Measurements from ENCODE around the gene SLITRK3.

DNA sequence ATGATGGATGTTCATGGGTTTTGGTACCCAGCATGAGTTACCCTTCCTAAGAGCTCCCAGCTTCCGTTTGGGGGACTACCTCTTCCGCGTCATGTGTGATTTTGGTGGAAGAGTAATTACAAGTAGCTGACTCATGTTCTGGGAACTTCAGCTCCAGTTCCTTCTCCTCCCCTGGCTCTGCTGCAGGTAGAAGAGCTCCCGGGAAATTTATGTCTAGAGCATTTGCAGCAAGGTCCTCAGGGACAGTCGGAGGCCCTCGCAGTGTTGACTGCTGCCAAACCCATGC, 445.3 kb upstream of the C3orf80 start:
- RRBS, result no CpG with 5 or more reads among the region's 6 CpGs

DNA sequence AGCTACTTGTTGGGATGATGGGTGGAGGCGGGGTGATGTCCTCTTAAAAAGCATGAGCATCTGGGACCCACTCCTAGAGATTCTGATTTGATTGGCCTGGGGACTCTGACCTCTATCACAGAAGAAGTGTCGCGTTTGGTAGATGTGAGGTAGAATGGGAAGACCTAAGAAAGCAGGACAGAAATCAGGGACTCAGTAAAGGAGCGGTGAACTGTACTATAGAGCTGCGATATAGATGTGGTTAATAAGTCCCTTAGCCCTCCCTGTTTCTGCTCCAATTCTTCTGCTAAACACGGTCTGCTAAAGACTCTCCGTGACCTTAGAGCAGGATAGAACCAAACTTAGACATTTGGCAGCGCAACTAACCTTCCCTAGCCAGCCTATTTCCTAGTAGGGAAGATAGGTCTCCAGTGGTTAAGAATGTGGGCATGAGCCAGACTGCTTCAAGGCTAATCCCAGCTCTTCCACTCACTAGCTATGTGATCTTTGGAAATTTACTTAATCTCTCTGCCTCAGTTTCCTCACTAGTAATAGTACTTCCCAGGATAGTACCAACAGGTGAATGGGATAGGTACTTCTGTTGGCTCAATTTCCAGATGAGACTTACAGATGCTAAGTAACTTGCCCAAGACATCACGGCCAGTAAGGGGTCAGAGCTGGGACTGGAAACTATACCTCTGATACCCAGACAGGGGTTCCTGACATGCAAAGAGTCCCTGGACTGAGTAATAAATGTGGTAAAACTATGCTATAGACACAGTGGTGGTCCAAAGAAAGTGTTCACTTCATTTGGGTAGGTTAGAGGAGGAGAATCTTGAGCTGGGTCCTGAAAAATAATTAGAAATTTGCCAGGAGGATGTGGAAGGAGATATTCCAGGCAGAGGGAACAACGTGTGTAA, 430.1 kb upstream of the C3orf80 start:
- RRBS, result no CpG with 5 or more reads among the region's 10 CpGs

DNA sequence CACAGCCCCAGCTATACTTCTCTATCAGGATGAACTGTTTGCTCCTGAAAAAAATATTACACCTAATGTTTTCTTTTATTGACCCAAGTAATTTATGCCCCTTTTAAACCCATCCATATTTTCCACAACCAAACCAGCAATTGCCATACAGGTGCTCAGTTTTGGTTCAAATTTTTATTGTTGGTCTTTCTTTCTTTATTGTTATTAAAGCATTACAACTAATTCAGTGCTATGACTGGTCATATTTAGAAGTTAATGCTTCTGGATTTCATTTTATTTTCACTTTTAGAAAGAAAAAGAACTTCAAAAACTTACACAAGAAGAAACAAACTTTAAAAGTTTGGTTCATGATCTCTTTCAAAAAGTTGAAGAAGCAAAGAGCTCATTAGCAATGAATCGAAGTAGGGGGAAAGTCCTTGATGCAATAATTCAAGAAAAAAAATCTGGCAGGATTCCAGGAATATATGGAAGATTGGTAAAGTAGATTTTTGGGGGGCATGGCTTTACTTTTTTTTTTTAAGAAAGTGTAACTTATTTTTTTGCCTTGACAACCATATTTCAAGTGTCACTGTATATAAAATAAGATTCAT, 19.7 kb downstream of the SMC4 start:
- RRBS, result no CpG with 5 or more reads among the region's 1 CpG

DNA sequence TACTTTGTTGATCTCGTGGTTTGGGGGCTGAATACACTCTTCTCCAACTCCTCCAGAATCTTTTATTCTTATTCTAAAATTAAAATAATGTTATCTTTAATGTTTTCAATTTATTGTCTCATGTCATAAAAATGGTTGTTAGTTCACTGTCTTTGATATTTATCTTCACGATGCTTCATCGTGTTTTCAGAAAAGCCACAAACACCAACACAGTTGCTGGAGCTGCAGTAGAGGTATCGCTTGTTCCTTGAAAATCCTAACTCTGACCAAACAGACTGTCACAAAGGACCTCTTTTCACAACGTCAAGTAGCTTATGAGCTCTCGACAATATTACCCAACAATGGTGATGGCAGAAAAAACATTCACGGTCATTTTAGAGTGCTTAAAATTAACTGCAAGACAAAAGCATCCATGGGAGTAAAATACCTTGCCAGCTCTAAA, 842 bp downstream of the TRIM59 start:
- RRBS, result no CpG with 5 or more reads among the region's 7 CpGs

- RRBS, result no CpG with 5 or more reads among the region's 4 CpGs
Observed at GRCh38 chr3:160521776-160522268, 43.5 kb downstream of the KPNA4 start.

DNA sequence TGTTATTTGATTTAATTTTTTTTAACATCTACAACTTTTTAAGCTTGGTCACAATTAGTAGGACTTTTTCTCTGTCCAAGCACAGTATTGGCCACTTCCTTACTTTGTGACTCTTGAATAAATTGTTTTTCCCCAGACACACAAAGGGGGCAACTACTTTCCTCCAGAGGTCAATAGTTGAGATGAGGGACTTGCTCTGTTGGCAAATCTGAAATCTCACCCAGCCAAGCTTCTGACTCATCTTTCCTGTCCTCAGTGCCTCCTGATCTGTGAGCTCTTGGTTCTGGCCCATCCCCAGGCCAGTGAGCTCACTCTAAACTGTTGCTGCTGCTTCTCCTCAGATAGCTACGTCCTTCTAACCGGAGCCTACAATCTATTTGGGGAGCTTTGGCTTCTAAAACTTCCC, 50.1 kb upstream of the NMD3 start:
- RRBS, result no CpG with 5 or more reads among the region's 2 CpGs

GRCh38 chr3:165195664-165196520, at the start of gene SLITRK3:
SLITRK3 (minus strand) TSS chr3:165196384.
- RRBS, result no CpG with 5 or more reads among the region's 41 CpGs

DNA sequence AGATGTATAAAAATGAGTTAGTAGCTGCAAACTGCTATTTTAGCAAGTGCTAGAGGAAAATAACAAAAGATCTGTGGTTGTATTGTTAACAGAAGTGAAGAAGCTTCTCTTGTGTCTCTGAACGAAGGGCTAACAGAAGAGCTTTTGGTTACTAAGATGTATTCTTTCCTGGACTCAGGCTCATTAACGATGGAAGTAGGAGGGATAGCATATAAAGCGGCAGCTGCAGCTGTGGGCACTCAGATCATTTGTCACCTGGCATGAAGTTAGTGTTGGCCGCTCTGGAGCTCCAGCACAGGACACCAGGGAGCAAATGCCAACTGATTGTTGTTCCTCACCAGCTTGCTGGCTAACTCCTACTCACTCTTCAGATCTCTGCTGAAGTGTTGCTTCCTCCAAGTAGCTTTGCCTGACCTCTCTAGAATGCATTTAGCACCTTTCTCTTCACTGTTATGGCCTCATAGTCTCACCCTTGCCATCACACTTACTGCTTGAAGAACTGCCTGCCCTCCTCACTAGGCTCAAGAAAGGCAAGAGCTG, 15.6 kb upstream of the SLITRK3 start:
- RRBS, result no CpG with 5 or more reads among the region's 4 CpGs

DNA sequence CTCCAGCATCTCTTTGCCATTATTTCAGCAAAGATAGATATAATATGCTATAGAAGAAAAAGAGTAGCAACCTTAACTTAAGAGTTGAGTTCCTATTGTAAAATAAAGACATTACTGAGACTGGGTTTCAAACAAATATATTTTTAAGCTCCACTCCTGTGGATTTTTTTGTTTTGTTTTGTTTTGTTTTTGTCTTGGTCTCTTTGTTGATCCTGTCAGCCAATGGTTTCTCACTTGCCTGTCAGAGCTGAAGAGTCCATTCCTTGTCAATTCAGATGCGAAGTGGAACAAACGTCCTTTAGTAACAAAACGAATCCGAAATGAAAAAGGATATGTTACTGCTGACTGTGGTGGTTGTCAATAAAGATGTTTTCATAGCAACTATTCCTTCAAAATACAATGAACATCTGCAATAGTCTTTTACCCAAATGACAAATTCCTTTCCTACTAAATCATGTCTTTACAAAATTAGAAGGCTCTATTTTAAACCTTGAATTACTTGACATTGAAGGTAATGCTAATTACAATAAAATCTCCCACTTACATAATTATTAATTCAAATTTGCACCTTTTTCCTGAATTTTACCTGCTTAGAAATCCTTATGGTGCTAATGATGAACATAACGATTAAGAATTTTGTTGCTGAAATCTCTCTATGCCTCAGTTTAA, 134.6 kb downstream of the SERPINI1 start:
- RRBS, result no CpG with 5 or more reads among the region's 5 CpGs

- RRBS, result no CpG with 5 or more reads among the region's 1 CpG
Observed at GRCh38 chr3:168570856-168571244, 475.1 kb upstream of the GOLIM4 start.

DNA sequence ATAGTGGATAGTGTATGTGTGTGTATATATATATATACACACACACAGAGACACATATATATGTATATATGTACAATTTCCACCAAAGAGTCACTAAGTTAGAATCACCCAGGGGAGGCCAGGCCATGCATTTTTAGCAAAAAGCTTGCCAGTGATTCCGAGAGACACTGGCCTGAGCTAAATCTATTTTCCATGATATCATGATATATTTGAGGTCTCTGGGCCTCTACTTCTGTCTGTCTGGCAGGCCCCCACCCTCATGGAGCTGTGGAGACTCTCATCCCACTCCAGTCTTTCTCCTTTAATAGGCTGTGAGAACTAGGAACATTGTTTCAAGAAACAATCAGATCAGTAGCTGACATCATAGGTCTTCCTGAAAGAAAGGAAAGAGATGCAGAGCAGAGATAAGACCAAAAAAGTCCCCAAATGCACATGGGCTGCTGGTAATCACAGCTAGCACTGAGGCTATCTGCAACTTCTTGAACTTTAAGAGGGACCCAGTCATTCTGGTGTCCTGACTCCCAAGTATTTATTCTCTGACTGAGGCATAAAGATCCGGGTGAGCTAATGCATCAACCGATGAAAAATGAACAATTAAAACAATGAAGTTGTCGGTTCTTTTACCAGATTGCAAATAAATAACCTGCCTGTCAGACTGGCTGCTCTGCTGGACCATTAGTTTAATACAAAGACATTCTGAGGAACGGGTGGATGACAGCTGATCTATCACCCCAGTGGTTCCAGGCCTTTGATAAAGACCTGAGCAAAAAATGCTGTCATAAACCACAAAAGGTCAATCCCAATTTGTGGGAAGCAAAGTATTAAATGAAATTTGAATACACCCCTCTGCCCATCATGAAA, 780.7 kb upstream of the GOLIM4 start:
- RRBS, result no CpG with 5 or more reads among the region's 5 CpGs

- RRBS, result no CpG with 5 or more reads among the region's 2 CpGs
Observed at GRCh38 chr3:169243008-169243543, 420.4 kb downstream of the MECOM start.

DNA sequence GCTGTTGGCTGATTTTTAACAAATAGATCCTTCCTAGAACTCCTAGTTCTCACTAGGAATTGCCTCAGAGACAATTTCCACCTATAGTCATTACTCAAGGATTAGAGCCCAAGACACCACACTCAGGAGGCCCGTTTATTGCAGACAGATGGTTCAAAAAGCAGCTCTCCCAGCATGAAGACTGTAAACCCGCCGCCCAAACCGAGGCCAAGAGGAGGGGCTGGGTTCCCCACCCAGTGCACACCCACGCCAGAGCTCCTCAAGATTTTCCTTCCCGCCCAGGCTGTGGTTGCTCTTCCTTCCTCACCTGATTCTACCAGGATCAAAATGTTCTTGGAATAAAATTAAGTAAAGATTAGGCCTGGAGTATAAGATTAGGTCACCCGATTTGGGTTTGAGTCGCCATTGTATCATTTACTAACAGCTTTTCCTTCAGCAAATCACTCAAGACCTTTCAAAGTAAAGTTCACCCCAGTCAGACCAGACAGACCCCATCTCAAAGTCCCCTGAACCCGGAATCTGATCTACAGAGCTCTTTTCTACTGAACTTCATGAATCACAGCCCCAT, 364.3 kb downstream of the MECOM start:
- RRBS, result no CpG with 5 or more reads among the region's 9 CpGs

DNA sequence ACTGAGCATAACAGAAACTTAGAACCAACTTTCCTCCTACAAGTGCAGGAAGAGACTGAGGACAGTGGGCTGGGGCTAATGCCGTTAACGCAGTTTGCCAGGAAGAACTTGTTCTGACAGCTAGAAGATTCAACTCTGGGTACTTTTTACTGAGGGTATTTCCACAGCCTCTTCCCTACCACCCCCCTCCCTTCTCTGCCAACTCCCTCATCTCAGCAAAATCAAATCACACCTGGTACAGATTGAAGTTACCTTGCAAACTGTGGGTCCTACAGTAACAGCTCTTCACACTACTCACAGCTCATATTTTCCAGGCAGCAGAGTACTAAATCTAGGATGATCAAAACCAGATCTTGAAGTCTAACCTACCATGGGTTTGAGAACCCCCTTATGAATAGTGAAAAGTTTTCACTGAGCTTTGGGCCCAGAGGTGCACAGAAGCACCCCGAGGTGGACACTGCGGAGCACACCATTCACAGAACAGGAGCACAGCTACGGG, 338.8 kb downstream of the MECOM start:
- RRBS, result no CpG with 5 or more reads among the region's 5 CpGs

- RRBS, result no CpG with 5 or more reads among the region's 5 CpGs
Observed at GRCh38 chr3:169421468-169422094, 241.9 kb downstream of the MECOM start.

DNA sequence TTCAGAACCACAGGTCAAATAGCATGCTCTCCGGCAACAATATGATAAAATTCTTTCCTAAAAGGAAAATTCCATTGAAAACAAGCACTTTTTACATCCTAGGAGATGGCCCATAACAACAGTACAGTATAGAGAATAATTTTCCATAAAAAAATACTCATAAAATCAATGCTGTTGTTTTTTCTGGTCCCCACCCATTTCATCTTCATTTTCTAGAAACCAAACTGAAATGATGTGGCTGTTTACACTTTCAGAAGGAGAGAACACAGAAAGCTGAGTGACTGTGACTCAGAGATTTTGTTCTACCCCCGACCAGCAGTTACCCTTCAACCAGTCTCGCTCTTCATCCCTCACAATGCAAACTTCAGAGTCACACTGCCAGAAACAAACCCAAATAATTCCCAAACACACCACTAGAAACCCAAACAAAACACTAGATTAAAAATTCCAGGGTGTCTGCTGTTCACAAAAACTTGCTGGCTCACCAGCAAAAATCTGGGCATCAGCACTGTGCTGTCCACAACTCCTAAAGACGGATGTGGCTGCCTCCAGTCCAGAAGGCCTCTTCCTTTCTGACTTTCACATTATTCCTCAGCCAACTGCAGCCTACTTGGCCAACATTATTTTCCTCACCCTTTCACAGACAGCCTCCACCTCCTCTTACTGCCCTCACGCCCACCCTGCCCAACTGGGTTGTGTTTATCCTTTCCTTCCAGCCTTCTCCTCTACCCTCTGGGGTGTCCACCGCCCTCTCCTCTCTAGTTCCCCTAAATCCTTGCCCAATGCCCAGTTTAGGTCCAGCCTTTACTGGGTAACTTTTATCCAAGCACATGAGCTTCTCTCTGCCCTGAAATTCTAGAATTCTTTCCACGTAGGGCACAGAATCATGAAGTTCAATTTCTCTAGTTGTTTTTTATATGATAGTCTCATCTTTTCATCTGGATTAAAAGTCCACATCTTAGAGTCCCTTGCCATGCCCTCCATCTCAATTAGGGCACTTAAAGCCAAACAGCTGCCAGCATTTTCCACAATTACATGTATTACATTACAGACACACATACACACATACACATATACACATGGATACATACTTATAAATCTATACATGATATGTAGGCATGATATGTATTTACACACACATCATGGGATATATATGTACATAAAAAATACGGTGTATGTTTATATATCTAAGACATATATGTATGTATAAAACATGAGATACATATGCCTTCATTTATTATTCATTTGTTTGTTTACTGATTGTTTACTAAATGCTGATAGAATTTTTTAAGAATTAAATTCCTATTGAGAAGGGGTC, 71.3 kb downstream of the MECOM start:
- RRBS, result no CpG with 5 or more reads among the region's 8 CpGs

DNA sequence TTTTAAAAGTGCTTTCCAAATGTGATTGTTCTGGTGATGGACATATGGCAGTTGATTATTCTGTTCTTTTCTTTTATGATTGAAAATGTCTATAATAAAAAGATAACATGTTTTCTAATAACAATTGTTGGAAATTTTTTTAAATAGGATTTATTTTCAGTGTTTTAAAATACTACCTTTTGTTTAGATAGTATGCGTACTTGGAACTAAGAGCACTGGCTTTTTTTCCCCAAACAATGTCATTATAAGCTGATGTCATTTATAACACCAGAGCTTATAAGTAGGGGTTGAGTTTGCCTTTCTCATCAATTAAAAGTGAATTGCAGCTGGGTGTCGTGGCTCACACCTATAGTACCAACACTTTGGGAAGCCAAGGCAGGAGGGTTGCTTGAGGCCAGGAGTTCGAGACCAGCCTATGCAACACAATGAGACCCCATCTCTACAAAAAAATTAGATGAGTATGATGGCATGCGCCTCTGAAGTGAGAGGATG, 9.2 kb downstream of the SEC62 start:
- RRBS, result no CpG with 5 or more reads among the region's 4 CpGs

- RRBS, result no CpG with 5 or more reads among the region's 2 CpGs
Observed at GRCh38 chr3:170045590-170045889, 7.7 kb downstream of the GPR160 start.

GRCh38 chr3:170180032-170180319, 1.6 kb downstream of the PHC3 start:
- RRBS, result no CpG with 5 or more reads among the region's 5 CpGs

All from retinal pigment epithelial cell (primary cell).